ENCODE results near the genes PPP1R3C and RBP4.

- PRO-cap, result no peak
Measured at GRCh38 chr10:91589765-91590074, 43.2 kb downstream of the PPP1R3C start.

DNA sequence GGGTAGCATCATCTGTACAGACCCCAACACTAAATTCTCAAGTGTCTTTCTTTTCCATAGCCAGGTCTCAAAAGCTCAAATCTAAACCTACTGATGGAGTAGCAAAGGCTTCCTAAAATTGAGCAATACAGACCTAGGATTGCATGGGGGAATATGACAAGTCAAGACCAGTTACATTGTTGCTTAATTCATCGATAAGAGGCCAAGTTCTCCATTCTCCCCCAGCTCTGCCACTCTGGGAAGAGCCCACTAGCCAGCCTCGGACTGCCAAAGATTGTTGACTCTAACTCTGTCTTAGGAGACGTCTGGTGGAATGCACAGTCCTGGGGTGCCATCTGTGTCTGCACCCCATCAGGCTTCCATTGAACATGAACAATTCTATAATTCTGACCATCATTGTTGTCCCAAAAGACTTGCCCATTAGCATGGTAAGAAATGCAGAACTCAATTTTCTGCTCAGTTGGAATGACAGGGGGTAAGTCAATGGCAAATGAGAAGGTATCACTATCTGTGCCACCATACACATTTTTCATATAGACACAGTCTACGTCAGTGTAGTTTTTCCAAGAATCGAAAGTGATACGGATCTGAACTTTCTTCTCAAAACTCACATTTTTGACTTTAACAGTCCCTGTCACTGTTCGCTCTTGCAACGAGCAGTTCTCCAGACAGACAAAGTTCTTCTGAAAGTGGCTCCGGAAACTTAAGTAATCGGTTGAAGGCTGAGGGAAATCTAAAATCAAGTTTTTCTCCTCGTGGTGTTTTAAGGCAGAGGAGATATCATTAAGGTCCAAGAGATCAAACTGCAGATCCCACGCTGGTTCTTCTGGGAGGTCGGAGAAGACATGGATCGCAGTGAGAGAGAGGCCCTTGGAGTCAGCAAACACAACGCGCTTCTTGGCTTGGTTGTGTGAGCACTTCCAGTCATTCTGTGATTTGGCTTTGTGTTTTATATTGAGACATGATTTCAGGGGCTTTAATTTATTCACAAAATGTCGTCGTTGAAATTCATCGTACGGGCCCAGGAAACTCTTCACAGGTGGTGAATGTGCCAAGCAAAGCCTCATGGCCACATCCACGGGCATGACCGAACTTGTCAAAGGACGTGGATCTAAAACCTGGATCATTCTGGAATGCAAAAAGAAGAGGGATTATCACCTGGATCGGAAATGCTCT is 2.7 kb downstream of the PPP1R3C start:
- PRO-cap, result no peak

GRCh38 chr10:91631101-91631614 is 1.7 kb downstream of the PPP1R3C start:
- PRO-cap, result no peak

DNA sequence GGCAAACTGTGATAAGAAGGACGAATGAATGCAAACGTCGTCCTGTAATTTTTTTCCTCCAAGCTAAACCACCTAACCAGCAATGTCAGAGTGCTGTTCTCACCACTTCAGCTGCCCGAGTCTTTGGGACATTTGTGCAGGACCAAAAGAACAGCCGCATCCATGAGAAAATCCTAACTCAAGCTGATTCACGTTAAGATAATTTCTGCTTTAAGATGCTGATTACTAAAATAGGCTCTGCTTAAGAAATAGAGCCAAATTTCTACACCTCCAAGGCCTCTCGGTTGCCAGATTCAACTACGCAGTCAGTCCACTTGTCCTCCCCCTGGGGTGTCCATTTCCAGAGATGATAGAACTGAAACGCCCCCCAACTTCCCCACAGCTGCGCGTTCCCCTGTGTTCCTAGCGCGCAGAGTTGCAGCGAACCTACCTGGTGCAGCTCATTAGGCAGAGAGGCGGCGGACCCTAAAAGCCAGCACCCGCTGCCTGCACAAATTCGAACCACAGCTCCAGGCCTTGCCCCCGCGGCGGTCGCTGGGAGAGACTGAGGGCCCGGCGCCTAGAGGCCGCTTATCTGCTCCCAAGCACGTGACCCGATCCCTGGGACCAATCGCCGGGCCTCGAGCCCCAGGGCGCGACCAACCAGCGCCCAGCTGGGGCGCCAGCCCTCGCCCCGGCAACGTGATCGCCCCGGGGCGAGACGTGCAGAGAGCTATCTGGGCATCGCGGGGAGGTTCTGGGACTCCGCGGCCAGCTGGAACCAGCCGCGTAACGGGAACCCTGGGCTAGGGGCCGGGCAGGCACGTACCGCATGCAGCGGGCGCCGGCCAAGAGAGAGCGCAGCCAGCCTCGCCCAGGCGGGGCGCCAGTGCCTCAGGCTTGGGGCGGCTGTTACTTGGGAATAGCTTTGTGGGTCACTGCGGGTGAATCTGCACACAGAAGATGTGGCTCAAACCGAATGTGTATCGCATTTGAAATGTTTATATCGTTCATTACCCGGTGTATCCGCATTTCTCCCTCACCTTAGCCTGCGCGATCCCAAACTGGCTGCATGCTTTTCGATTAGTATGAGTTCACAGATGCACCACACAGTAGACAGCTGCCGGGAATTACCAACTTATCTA is at the start of gene PPP1R3C:
PPP1R3C (minus strand) TSS at position 546 of the 1,124 bp plus-strand sequence.
- PRO-cap, result bidirectional peak, plus-strand start at position 678 of the sequence, minus-strand start at position 547 of the sequence

GRCh38 chr10:91690412-91690830 is 57.5 kb upstream of the PPP1R3C start:
- PRO-cap, result no peak

DNA sequence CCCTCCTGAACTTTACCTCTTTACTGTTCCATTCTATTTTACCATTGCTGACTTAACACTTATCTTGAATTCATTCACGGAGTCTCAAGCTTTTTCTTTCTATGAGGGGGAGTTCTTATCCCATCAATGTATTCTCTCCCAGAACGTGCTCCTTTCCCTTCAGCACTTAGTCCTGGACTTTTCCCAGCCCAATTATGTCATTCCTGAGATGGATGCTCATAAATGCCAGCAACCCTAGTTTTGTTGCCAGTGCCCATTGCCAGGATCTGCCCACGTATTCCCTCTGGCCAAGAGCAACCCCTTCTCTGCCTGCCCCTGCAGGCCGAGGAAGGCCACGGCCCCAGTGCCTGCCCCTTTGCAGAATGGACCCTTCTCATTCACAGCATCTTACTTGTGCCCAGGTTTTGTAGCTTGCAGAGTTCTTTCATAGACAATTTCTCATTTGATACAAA is 67.4 kb upstream of the PPP1R3C start:
- PRO-cap, result no peak

- PRO-cap, result no peak
Measured at GRCh38 chr10:91805771-91806199, 7.6 kb downstream of the TNKS2 start.

GRCh38 chr10:91954988-91956079 is 31.8 kb downstream of the BTAF1 start:
- PRO-cap, result no peak

DNA sequence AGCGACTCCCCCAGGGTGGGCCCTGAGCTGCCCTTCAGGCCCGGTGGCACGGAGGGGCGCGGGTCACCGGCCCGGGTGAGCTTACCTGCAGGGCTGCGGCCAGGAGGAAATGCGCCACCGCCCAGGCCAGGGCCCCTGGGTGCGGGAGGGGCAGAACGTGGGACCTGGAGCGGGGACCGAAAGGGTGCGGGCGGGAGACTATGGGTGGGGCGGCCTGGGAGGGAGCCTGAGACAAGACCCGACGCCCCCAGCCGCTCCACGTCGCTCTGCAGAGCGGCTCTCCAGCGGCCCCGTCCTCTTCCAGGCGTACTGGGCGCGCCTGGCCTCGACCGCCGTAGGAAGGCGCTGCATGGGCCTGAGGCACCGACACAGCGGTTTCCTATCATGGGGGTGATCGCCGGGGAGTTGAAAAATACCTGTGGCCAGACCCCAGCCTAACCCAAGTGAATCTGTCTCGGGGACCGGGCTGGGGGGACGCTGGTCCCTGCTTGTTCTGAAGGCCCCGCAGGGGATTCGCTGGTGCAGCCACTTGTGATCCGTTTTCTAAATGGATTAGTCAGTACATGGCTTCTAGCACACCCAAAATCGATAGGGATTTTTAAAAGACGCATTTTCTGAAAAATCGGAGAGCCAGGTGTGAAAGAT is 122.3 kb downstream of the BTAF1 start:
- PRO-cap, result no peak

DNA sequence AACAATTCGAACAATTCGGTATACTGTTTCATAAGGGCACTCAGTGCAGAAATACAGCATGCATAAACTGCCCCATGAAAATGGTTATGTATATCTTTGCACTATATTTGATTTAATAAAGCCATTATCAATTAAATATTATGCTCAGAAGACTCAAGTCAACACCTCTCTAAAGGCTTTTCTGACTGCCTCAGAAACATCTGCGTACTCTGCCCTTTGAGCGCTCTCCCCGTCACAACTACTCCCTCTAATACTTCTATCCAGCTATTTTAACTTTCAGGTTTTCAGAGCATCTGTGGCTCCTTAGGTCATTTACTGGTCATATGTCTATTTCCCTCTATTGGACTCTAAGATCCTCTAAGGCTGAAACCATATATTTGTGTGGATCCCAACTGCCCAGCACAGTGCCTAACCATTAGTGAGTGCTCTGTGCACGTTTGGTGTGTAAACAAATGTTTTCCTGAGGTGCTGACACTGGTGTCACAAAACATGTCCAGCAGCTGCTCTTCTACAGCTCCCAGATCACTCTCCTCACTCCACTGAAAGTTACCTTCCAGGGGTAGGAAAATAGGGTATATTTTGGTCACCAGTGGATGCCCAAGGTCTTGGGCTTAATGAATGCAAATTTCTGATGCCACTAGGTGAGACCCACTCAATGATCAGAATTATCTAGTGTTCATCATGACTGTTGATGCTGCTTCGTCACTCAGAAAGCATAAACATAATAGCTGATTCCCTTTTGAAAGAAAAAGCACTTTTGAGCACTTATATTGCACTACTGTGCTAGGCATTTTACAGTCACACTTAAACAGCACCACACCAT is 179.2 kb downstream of the BTAF1 start:
- PRO-cap, result no peak

GRCh38 chr10:92122724-92123511 is 168.0 kb downstream of the CPEB3 start:
- PRO-cap, result no peak

- PRO-cap, result no peak
Measured at GRCh38 chr10:92216408-92217170, 74.3 kb downstream of the CPEB3 start.

DNA sequence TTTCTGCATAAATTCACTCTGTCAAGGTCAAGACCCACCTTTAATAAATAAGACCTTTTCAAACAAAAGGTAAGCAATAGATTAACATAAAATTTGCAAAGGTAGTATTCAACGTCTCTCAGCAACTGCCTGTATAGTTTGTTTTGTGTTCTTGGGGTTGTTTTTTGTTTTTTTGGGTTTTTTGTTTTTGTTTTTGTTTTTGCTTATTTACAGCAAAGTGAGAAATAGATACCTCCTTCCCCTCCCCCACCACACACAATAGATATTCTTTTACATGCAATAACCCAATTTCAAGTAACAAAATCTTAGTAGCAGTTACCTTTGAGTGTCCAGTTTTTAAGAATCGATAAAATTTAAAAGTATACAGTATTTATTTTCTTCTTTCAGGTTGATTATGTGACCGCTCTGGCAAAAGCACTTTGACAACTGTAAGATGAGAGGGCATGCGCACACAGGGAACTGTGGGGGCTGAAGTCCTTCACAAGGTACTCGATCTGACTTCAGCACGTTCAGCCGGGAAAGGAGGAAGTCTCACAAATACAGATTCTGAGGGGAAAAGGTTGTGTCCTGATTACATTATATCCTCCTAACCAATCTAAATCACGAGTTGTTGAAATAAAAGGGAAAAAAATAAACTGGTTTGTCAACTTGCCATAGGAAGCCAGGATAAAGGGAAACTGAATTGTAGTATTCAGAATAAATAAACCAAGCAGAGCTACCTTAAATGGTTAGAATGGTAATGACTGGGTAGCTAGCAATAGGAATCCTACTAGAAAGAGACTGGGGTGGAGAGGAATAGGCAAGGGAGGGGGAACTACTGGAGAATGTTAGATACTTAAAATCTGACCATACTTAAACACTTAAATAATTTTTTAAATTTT is 47.8 kb downstream of the CPEB3 start:
- PRO-cap, result no peak

DNA sequence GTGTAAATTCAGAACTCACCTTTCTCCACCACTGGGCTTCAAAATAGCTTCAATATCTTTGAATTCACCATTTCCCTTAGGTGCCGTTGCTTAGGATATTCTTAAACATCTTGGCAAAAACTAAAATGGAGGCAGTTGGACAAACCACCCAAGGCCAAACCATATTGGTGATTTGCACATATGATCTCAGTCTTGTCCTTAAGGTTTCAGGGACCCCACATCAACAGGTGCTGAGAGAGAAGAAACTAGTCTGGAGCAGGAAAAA is 184.7 kb downstream of the CYP26A1 start:
- PRO-cap, result no peak

DNA sequence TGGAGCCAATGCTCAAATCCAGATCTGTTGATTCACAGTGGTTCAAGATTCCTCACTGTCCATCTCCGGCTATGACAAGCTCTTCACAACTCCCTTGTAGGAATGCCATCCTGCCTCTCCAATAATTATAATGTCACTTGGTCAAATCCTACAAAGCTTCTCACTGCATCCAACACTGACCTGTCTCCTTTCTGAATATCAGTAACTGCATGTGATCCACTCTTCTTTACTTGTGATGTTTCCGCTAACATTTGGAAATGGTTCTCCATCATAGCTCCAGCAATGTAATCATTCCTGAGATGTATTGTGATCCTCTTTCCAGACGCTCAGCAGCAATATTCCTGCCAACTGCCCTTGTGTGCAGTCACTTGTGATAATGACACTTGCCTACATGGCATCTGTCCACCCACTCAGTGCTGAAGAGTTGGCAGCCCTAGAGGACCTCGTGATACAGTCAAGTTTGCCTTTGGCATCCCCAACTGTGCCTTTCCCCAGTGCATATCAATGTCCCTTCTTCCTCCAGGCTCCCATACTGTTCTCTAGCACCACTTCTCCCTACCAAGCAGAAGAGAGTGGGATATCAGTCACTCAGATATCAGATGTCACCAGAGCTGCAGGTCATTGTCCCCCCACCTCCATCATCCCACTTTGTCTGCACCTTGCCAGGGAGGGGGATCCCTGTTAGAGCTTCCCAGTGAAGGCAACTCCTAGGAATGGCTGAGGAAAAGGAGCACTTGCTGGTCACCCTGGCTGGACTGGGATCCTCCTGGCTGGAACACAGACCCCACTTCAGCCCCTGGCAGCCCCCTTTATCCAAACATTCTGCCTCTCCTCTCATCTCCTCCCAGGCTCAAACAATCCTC is 64.9 kb downstream of the MYOF start:
- PRO-cap, result no peak

- PRO-cap, result no peak
Measured at GRCh38 chr10:93438191-93438872, 43.8 kb downstream of the MYOF start.

GRCh38 chr10:93473920-93474773 is 8.0 kb downstream of the MYOF start:
- PRO-cap, result no peak

- PRO-cap, result no peak
Measured at GRCh38 chr10:93600842-93601662, at the start of gene RBP4. RBP4 (minus strand) TSS chr10:93601235.

DNA sequence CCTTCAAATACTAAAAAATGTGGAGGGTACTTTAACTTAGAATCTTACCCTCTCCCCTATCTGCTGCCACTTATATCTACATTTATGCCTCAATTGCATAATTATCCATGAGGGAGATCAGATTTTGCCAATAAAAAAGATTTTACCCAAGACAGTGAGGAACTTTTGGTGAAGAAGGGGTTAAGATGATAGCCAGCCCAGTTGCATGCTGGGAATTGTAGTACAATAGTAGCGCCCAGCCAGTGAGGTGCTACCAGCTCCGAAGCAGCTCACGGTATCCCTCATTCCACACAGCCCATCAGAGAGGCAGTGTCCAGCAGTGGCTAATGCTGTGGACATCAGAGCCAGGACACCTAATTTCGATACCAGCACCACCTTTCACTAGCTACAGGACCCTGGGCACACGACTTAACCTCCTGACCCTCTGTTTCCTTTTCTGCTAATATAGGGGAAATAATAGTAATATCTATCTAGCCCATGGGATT is 5.9 kb upstream of the LGI1 start:
- PRO-cap, result no peak

GRCh38 chr10:93907430-93908017 is 13.7 kb downstream of the SLC35G1 start:
- PRO-cap, result no peak